Right atrium auricular region (tissue), 2 donors: ENCODE results near the gene TMEM184B.

DNA sequence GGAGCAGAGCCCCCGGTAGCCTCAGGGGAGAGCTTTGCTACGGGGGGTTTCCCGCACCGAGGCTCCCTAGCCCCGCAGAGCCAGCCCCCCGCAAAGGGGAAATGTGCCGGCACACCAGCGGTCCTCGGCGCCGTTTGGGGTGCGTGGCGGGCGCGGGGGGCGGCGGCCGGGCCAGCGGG lies 310 bp upstream of the H1-0 start:
- PRO-cap = no peak
- RAMPAGE, long total RNA, 2 experiments = no peak in any of the 2 experiments

DNA sequence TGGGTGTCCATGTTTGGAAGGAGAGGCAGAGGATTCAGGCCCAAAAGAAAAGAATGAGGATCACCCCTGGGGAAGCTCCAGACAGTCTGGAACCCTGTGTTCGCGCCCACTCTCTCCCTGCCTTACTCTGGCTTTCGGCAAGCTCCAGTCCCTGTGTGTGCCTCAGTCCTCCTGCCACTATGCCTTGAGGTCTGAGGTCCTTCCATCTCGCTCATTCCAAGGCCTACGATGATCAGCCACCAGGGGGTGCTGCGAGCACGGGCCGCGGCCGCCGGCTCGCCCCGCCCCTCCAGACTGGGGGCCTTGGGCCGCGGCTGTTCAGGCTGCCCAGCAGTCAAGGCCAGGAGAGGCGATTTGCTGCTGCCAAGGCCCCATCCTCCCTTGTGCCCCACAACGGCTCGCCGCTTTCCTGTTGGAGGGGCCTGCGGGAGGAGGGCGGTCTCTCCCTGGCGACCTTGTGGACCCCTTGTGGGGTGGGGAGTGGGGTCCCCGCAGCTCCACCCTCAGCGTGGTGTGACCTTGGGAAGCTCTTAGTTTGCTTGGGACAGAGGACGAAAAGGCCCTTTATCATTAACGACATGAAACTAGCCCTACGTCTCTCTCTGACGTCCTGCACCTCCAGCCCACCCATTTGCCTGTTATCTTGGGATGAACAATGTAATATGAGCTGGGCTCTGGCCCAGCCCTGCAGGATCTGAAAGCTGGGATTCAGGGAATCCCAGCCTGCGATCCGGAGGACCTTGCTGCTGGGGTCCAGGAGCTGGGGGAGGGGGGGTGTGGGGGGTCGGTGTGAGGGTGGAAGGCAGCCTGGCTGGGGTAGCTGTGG lies 5.4 kb upstream of the GALR3 start:
- PRO-cap = unidirectional peak, plus-strand start at position 333 of the sequence
- RAMPAGE, long total RNA, 2 experiments = no peak in any of the 2 experiments

GRCh38 chr22:37896170-37896741 lies 9.8 kb upstream of the MICALL1 start:
- PRO-cap = no peak
- RAMPAGE, long total RNA, 2 experiments = no peak in any of the 2 experiments

DNA sequence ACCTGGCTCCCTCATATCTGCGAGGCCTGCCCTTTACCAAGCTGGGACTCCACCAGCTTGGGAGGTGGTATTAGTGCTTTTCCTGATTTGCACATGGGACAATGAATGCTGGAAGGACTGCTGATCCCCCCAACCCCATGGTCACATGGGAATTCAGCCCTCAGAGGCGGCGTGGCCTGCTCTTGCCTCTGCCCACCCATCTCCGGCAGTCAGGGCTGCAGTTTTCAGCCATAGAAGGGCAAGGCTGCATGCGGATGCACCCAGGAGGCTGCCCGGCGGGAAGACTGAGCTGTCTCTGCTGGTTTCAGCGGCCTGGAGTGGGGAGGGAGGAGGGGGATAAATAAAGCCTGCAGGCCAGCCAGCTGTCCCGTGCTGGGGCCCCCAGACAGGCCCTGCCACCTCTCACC lies 4.7 kb downstream of the MICALL1 start:
- PRO-cap = no peak
- RAMPAGE, long total RNA, 2 experiments = no peak in any of the 2 experiments

DNA sequence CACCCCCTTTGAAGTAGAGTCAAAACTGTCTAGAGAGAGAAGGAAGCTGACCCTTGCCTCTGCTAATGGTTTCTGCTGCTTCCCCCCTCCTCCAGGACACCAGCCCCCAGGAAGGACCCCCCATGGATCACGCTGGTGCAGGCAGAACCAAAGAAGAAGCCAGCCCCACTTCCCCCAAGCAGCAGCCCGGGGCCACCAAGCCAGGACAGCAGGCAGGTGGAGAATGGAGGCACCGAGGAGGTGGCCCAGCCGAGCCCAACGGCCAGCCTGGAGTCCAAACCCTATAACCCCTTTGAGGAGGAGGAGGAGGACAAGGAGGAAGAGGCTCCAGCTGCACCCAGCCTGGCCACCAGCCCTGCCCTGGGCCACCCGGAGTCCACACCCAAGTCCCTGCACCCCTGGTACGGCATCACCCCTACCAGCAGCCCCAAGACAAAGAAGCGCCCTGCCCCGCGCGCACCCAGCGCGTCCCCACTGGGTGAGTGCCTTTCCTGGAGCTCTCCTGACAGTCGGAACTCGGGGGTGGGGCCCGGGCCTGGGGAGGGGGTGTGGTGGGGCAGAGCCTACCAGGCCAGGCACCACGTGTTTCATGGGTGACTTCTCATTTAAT lies 19.6 kb downstream of the MICALL1 start:
- PRO-cap = no peak
- RAMPAGE, long total RNA, 2 experiments = no peak in any of the 2 experiments

GRCh38 chr22:37985632-37986777 lies 1.6 kb upstream of the SOX10 start:
- PRO-cap = no peak
- RAMPAGE, long total RNA, 2 experiments = no peak in any of the 2 experiments

DNA sequence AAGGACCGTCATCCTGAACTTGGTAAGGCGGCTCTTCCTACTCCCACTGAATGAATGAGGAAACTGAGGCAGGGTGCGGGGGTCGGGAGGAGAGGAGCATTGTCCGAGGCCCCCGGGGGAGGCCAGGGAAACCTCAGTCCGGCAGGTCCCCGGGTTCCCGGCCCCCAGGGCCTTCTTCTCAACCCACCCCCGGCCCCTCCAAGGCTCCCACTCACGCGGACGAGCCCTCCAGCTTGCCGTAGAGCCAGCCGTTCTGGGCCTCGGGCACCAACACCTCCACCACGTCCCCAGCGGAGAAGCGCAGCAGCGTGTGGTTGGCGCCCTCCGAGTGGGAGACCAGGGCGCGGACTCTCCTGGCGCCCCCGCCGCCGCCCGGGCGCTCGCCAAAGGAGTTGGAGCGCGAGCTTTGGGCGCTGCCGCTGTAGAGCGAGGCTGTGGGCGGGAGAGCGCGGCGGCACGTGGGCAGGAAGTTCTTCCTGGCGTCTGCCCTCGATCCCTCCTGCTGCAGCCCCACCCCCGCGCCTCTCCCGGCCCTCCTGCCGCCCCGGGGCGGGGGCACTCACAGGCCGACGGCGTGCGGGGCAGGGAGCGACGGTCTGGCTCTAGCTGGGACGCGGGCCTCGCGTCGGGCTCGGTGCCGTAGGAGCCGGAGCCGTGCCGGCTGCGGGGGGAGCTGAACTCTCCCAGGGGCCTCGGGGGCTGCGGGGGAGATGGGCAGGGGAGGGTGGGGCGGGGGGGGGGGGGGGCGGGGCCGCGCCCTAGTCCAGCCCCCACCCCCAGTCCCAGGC lies 4.7 kb upstream of the SLC16A8 start:
- PRO-cap = unidirectional peak, plus-strand start at position 562 of the sequence
- RAMPAGE, long total RNA, 2 experiments = no peak in any of the 2 experiments

DNA sequence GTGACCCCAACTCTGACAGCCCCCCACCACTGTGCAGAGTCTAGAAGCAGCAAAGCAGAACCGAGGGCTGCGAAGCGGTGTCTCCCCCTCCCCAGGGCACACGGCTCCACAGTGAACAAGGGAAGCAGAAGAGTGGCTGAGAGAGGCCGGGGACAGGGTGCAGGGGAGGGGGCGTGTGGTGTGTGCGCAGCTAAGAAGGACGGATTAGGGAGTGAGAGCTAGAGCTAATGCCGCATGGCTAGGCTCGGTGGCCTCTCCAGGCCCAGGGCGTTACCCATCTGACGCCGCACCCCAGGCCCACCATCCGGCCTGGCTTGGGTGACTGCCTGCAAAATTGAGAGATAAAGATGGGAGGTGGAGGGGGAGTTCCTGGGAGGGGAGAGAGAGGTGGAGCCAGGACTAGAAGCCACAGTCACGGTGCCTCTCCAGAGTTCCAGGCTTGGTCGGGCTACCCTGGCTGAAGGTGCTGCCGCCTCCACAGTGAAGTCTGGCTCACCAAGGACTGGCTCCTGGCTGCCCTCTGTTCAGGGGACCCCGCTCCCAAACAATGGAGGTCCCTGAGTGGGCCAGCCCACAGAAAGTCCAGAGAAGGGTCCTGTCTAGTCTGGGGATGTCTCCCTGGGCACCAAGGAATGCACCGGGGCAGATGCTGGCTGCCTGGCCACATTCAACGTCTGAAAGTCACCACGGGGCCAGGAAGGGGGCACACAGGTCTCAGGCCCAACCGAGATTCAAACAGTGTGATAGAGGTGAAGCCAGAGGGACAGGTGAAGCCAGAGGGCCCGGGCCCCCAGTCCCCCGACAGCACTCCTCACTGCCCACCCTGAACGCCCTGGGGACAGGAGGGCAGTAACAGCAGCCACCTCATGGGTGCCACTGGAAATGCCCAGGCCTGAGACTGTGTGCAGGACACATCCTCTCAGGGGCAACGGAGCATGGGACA lies 16.9 kb upstream of the BAIAP2L2 start:
- PRO-cap = no peak
- RAMPAGE, long total RNA, 2 experiments = no peak in any of the 2 experiments

- PRO-cap = bidirectional peak, plus-strand start at chr22:38178275, minus-strand start at chr22:38178075
- RAMPAGE, long total RNA, 2 experiments = no peak in any of the 2 experiments
These were observed 3.8 kb downstream of the PLA2G6 start for GRCh38 chr22:38177655-38178371.

DNA sequence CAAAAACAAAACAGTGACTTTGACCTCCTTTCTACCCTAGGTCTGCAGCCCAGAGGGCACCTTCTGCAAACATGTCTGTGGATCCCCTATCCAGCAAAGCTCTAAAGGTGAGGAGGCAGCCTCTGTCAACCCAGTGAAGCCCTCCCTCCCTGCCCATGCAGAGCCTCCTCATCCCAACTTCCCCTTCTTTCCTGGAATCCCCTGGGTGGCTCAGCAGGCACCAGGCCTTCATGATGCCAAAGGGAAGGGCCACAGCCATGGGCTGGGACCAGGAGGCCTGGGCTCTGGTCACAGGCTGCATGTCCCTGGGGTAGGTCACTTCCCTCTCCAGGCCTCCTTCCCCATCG lies 12.0 kb downstream of the MAFF start:
- PRO-cap = no peak
- RAMPAGE, long total RNA, 2 experiments = no peak in any of the 2 experiments

- PRO-cap = no peak
- RAMPAGE, long total RNA, 2 experiments = no peak in any of the 2 experiments
These were observed 1.4 kb downstream of the TMEM184B start for GRCh38 chr22:38271458-38271819.

DNA sequence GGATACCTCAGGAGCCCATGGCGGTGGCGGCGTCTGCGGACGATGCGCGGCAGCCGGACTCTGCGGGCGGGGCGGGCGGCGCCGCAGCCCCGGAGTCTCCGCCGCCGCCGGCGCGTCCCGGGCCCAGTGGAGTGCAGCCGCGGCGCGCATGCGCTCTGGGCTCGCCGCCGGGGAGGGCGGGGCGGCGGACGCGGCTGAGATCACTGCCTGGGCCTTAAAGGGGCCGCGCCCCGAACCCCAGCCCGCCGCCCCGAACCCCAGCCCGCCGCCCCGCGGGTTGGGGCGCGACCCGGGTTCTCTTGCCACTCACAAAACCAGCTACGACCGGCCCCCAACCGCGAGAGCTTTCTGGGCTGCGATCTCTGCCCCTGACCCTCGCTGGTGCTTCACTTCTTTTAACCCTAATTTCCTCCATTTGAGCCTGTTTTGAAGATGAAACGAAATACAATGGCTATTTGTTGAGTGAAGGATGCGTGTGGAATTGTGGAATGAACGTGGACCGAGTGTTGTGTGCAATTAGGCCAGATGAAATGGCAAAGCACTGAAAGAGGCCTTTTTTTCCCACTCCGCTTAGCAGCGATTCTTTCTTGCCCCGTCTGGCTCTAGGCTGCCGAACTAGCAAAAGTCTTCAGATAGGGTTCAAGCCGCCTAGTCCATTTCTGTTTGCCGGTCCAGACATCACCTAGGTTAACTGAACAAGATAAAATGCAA lies at the start of gene TMEM184B:
Gene TMEM184B (minus strand): TSS at position 133 of the 711 bp plus-strand sequence.
- PRO-cap = bidirectional peak, plus-strand start at position 217 of the sequence, minus-strand start at position 128 of the sequence
- RAMPAGE, long total RNA, 2 experiments = no peak in any of the 2 experiments

- PRO-cap = no peak
- RAMPAGE, long total RNA, 2 experiments = no peak in any of the 2 experiments
These were observed 13.7 kb upstream of the TMEM184B start for GRCh38 chr22:38286567-38286777.

DNA sequence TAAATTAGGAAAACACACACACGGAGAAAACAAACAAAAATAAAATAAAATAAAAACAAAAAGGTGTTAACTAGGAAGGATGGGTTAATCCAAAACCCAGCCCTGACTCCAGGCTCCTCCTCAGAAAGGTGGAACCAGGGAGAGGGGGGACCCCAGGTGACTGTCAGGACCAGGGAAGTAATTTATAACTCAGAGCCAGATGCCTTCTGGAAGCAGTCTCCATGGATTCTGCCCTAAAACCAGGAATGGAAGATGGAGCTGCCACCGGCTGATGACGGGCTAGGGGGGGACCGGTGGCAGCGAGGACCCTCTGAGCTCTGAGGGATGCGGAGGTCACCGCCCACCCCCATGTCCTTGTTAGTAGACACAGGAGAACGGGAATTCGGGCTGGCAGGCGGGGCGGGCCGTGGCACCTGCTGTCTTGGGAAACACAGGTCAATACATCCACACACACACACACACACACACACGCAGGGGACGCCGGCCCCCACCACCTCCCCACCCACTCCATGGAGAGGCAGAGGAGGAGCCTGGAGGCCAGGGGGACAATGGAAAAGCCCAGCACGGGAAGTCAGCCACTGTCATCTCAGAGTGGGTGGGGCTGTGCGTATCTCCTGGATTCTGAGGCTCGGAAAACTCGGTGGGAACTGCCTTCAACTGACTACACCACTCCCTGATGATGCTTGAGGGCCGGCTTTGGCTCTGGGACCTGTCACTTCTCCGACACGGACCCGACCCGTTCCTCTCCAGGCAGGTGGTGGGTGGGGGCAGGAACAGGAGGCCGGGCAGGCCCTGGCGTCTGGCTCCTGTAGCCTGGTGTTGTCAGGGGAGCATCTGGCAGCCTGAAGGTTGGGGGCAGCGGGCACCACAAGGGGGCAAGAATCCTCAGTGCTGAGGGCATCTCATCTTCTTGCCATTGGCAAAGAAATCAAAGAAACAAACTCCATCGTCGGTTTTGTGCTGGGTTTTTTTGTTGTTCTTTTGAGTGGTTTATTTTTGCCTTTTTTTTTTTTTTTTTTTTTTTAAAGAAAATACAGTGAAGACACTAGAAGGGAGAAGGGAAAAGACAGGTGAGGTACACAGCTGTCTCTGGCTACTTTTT lies 18.4 kb upstream of the TMEM184B start:
- PRO-cap = bidirectional peak, plus-strand start at position 749 of the sequence, minus-strand start at position 623 of the sequence
- RAMPAGE, long total RNA, 2 experiments = no peak in any of the 2 experiments

DNA sequence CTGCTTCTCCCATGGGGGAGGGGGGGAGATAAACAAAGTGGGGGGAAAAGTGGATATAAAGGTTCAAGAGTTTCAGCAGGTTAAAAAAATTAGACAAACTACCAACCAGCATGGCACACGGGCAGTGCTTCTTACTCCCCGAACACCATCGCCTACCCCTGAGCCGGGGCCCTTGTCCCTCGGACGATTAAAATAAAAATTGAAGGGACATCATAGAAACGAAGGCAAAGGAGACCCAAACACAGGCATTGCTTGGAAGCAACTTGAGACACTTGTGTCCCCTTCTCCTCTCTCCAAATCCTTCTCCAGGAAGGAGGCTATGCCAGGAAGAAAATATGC lies 1.2 kb downstream of the CSNK1E start:
- PRO-cap = no peak
- RAMPAGE, long total RNA, 2 experiments = no peak in any of the 2 experiments

- PRO-cap = no peak
- RAMPAGE, long total RNA, 2 experiments = no peak in any of the 2 experiments
These were observed 58.5 kb downstream of the KCNJ4 start for GRCh38 chr22:38396317-38397041.

GRCh38 chr22:38399181-38399520 lies 55.8 kb downstream of the KCNJ4 start:
- PRO-cap = no peak
- RAMPAGE, long total RNA, 2 experiments = no peak in any of the 2 experiments

DNA sequence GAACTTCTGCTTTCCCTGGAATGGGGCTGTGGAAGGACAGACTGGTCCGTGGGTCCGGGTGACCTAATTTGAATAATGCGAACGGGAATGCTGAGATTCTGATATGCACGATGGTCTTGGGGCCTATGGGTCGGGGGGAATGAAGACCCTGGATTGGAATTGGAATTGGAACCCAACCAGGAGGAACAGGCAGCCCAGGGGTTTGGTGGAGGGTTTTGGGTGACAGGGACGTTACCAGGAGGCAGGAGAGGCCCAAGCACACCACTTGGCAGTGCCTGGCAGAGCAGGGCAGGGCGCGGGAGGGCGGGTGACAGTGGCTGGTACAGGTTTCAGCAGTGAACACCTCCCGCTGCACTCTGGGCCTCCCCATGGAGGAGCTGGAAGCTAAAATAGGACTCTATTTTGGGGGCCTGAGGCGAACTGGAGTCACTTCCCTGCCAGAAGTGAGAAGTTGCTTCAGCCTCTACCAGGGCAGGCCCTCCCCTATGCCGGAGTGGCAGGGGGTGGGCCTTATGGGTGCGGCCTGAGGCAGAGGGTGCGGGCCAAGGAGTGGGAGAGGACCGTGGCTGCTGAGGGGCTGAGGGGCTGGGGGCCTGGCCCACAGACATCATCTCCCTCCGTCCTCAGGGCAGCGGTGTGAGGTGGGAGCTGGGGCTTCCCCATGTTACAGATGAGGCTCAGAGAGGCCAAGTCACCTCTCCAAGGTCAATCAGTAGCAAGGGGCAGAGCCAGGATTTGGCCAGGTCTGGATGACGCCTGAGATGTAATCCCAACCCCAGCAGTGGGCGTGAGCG lies 39.5 kb downstream of the KCNJ4 start:
- PRO-cap = no peak
- RAMPAGE, long total RNA, 2 experiments = no peak in any of the 2 experiments

- PRO-cap = bidirectional peak, plus-strand start at chr22:38456190, minus-strand start at chr22:38455885
- RAMPAGE, long total RNA, 2 experiments = no peak in any of the 2 experiments
These were observed 679 bp upstream of the KCNJ4 start for GRCh38 chr22:38455325-38456430.

- PRO-cap = no peak
- RAMPAGE, long total RNA, 2 experiments = no peak in any of the 2 experiments
These were observed 1.4 kb upstream of the DDX17 start for GRCh38 chr22:38507377-38508060.